Pulmonary lymph node (tissue), 1 donor: ENCODE measurements around the gene IL17REL.

DNA sequence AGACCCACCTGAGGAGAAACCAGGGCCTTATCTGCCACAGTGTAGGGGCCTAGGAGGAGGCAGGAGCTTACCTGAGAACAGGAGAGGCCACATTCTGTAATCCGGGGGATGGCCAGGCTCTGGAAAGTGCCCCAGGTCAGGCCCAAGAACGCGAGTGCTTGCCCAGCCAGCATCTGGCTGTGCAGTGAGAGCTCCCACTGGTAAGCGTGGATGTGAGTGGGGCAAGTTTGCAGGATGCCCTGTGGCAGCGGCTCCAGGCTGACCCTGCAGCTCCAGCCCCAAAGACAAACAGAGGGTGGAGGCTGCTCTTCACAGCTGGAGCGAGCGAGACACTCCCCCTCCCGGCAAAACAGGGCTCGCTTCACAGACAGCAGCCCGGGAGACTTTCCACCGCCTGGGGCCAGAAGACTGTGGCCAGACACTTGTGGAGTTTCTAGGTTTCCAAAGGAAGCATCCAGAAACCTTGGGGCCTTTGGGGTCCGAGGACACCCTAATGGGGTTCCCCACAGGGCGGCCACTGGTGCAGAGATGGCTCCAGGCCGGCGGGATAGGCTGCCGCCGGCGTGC, at the start of gene IL17REL:
IL17REL (minus strand) TSS at position 292 of the 567 bp plus-strand sequence.
- PRO-cap = no peak

DNA sequence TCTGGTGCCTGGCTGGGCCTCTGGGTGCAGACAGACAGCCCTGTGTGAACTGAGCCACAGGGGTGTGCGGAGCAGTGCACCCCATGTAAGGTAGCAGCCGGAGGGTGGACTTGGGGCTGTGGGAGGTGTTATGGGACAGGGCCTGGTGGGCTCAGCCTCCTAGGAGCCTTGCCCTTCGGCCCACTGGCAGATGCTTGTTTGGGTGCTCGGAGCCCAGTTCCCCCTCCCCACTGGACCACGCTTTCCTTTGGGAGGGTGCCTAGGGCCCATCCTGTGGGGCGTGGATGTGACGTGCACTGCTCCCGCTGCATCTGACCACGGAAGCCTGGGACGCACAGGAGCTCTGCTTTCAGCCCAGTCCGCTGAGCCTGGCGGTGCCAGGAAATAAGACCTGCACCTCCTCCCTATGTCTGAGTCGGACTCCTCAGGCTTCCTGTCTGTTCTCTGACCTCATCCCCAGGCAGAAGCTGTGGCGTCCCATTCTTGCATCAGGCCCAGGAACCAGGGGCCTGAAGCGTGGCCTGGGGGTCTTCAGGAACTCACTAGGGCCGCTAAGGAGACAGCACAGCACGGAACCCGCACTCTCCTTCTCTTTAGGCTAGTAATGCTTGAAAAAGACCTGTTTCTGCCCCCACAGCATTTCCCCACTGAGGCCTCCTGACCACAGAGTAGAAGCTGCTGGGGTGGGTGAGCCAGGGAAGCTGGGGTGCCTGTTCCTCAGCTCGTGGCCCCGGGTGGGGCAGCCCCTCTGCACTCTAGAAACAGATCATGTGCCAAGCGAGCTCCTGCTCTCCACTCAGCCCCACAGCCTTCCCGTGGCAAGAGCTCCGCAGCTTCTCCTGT, 22.4 kb downstream of the MOV10L1 start:
- PRO-cap = no peak

- PRO-cap = no peak
Measured at GRCh38 chr22:50115590-50115998, 25.8 kb downstream of the MOV10L1 start.

GRCh38 chr22:50146901-50147422, 23.6 kb upstream of the PANX2 start:
- PRO-cap = no peak

GRCh38 chr22:50184442-50185342, 1.0 kb upstream of the TRABD start:
- PRO-cap = no peak

GRCh38 chr22:50186315-50186813, 651 bp downstream of the TRABD start:
- PRO-cap = no peak

DNA sequence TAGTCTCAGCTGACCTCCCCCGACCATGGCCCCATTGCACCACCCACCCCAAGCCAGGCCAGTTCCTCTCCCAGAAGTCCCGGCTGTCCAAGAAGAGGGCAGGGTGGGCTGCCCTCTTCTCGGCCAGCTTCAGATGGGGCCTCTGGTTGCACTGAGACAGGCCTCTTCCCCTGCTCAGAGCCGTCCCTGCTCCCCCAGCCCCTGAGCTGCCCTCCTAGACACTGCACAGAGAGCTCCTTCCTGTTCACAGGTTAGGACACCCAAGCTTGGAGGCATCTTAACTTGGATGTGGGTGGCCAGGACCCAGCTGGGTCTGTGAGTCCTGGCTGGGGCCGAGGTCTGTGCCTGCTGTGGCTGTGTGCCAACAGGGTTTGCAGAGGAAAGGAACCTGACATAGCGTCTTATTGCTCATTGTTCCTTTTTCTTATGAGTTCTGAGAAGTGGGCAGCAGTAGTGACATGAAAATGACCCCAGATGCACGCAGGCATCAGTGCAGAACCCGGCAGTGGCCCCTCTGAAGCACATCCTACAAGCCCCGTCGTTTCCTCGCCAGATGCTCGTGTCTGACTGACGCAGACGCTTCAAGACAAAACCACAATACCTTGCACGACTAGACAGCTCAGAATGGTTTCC, 5.5 kb downstream of the TRABD start:
- PRO-cap = bidirectional peak, plus-strand start at position 552 of the sequence, minus-strand start at position 528 of the sequence

- PRO-cap = no peak
Measured at GRCh38 chr22:50309167-50309453, 1.7 kb upstream of the PLXNB2 start.

DNA sequence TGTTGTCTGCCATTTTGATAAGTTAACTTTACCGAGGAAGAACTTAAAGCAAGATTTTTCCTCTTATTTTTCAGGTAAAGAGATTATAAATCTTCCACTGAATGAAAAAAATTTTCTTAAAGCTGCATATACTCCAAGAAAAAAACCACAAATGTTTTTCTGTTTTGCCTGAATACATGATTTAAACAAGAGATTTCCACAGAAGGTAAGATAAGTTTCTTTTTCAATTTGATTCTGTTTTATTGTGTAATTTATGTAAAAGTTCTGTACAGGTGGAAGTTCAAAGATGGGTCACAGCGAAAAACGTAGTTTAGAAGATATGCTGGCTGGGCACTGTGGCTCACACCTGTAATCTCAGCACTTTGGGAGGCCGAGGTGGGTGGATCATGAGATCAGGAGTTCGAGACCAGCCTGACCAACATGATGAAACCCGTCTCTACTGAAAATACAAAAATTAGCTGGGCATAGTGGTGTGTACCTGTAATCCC, 28.9 kb downstream of the PPP6R2 start:
- PRO-cap = no peak

- PRO-cap = no peak
Measured at GRCh38 chr22:50399376-50399702, 56.2 kb downstream of the PPP6R2 start.

- PRO-cap = no peak
Measured at GRCh38 chr22:50443763-50444938, 30.7 kb downstream of the SBF1 start.

- PRO-cap = no peak
Measured at GRCh38 chr22:50454484-50455589, 20.0 kb downstream of the SBF1 start.

DNA sequence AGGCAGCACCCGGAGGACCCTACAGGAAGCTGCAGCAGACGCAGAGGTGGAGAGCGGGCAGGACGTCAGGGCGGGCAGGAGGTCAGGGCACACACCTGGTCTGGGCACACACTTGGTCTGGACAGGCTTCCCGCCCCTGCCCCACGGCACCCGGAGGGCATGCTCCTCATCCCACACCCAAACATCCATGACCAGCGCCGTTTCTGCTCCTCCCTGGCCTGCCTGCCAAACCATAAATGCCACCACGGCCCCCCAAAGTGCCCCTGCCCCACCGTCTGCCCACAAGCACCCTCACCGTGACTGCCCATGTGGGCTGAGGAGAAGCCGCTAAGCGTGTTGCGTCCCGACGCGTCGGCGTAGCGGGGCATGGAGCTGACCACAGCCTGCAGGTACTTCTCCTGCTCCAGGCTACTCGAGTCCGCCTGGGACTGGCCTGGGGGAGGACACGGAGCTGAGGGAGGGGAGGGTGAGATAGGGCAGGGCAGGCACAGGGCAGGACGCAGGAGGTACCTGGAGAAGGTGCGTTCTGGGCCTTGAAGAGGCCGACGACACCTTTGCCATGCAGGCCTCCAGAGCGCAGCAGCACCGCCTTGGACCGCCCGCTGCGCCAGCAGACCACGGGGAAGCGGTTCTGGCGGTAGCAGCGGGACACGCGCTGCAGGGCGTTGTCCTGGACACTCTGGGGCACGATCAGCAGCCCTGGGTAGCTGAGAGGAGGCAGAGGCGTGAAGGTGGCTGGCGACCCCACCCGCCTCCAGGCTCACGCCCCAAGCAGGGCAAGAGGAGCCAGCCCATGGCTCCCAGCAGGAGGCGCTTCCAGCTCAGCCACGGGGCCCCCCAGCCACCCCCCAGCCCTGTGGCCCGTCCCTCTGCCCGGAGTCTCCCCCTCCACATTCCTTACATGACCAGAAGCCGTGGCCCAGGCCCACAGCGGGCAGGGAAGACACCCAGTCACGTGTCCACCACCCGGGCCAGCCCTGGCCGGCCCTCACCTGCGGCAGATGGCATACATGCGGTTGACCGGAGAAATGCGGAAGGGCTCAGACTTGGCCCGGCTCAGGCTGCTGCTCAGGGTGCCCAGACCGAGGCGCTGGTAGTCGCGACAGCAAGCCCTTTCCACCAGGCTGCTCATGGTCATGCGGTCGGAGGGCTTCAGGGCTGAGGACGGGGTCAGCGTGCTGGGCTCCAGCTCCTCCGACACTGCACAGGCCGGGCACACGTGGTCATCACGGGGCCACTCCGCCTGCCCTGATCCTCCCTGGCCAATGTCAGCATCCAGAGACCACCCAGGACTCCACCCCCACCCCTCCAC, 15.4 kb downstream of the SBF1 start:
- PRO-cap = no peak

GRCh38 chr22:50474192-50474896, 491 bp downstream of the SBF1 start:
- PRO-cap = no peak

DNA sequence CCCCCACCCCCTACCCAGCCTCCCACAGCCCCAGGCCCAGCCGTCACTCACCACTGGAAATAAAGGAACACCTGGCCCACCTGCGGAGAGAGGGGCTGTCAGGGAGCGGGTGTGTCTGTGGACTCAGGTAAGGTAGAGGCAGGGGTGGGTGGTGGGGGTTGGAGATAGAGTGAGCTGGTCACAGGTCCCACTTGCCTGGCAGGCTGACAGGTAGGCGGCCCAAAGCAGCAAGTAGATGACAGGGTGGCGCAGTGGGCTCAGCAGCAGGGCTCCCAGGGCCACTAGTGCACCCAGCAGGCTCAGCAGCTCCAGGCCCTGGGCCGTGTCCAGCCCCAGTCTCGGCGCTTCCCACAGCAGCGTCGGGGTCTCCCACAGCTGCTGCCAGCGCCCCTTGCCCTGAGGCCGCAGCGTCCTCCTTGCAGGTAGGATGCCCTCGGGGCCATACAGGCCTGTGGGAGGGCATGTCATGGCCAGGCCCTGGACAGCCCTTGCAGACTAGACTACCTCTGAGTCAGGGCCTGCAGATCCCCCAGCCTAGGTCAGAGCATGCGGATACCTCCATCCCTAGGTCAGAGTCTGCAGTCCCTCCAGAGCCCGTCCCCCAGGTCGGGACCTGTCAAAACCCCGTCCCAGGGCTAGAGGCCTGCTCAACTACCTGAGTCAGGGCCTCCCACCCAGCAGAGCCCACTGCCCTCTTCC, 766 bp downstream of the LMF2 start:
- PRO-cap = no peak

GRCh38 chr22:50525914-50526761, 740 bp upstream of the SCO2 start:
- PRO-cap = bidirectional peak, plus-strand start at chr22:50526228, minus-strand start at chr22:50526136; bidirectional peak, plus-strand start at chr22:50526599, minus-strand start at chr22:50526414

- PRO-cap = no peak
Measured at GRCh38 chr22:50532781-50533867, 826 bp upstream of the ODF3B start.

GRCh38 chr22:50541644-50542042, 4.1 kb upstream of the KLHDC7B start:
- PRO-cap = no peak

DNA sequence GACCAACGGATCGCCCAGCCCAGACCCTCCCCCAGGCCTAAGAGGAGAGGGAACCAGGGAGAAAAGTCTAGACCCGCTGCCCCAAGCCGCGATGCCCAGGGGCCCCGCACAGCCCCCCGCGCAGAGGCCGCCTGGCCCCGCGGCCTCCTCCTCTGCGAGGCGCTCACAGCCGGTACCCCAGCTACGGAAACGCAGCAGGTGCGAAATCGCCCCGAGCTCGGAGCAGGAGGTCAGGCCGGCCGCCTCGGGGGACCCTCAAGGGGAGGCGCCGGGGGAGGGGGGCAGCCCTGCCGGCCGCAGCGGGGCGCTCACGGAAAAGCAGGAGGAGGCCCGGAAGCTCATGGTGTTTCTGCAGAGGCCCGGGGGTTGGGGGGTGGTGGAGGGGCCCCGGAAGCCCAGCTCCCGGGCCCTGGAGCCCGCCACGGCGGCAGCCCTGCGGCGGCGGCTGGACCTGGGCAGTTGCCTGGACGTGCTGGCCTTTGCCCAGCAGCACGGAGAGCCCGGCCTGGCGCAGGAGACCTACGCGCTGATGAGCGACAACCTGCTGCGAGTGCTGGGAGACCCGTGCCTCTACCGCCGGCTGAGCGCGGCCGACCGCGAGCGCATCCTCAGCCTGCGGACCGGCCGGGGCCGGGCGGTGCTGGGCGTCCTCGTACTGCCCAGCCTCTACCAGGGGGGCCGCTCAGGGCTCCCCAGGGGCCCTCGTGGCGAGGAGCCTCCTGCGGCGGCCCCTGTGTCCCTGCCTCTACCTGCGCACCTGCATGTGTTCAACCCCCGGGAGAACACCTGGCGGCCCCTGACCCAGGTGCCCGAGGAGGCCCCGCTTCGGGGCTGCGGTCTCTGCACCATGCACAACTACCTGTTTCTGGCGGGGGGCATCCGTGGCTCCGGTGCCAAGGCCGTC, 2.9 kb downstream of the KLHDC7B start:
- PRO-cap = no peak

DNA sequence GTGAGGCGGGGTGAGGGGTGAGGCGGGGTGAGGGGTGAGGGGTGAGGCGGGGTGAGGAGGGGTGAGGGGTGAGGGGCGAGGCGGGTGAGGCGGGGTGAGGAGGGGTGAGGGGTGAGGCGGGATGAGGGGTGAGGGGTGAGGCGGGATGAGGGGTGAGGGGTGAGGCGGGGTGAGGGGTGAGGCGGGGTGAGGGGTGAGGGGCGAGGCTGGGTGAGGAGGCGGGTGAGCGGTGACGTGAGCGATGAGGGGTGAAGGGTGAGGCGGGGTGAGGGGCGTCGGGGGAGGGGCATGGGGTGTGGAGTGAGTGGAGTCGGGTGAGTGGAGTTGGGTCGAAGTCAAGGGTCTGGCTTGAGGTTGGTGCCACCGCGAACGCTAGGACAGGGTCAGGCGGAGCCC, 314 bp downstream of the SYCE3 start:
- PRO-cap = no peak